Right lobe of liver (tissue), 4 donors: ENCODE results near the genes TCHH, FLG, LCE5A, LCE4A and NPR1.

DNA sequence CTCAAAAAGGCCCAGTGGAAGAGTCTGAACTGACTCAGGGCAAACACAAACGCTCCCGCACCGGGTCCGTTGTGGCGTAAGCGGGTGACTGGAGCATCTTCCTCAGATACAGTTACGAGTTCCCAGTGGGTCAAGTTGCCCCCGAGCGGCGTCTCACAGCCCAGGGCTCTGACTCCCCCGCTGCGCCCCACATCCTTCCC, 321 bp downstream of the TDRKH start:
- PRO-cap, 4 experiments, result no peak in any of the 4 experiments
- RAMPAGE, long total RNA, 2 experiments, result no peak in any of the 2 experiments

DNA sequence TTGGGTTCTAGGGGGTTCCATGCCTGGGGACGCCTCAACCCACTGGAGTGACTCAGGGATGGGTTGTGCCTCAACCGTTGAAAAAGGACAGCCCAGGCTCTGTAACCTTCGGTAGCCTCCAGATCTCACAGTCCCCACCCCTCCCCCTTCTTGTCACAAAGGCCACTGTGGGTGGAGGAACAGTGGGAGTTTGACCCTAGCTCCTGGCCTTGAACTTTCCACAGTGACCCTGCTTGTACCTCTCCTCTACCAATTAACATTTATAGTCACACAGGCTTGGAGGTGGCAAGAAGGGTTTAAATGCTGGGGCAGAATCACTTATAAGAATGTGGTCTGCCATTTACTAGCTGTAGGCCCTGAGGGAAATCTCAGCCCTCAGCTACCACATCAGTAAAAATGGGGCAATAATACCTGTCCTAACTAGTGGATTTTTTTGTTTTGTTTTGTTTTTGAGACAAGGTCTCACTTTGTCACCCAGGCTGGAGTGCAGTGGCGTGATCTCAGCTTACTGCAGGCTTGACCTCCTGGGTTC, 2.8 kb upstream of the RORC start:
- PRO-cap, 4 experiments, result peak in 1 of 4 experiments; most common minus-strand start position 85 of the sequence (in 1)
- RAMPAGE, long total RNA, 2 experiments, result no peak in any of the 2 experiments

DNA sequence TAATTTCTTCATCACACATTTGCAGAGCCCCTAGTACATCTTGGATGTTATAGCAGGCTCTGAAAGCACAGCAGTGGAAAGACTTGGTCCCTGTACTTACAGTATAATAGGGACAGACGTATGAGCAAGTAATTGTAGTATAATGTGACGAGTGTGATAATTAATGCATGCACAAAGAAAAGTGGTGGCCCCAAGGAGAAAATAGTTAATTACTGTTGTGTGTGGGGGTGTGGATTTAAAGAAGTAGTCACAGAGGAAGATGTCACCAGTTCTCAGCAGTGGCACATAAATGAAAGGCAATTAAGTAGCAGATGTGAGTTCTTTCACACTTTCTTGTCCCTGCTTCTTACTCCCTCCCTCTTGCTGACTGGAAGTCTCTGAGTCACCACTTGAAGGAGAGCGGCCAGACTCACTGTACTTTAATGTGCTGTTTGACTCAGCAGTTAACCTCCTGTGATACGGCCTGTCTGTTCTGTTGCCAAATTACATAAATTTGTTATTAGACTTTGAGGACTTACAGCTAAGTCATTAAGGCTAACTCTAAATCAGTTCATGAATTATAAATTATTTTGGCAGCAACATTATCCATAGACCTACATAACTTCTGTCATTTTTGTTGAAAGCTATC, 20.8 kb downstream of the S100A10 start:
- PRO-cap, 4 experiments, result no peak in any of the 4 experiments
- RAMPAGE, long total RNA, 2 experiments, result no peak in any of the 2 experiments

GRCh38 chr1:151976532-151977253, 17.0 kb downstream of the S100A10 start:
- PRO-cap, 4 experiments, result no peak in any of the 4 experiments
- RAMPAGE, long total RNA, 2 experiments, result no peak in any of the 2 experiments

GRCh38 chr1:152115214-152115622, at the start of gene TCHH:
TSS of gene TCHH (minus strand) at chr1:152115444.
- PRO-cap, 4 experiments, result no peak in any of the 4 experiments
- RAMPAGE, long total RNA, 2 experiments, result no peak in any of the 2 experiments

- PRO-cap, 4 experiments, result no peak in any of the 4 experiments
- RAMPAGE, long total RNA, 2 experiments, result no peak in any of the 2 experiments
These were observed at the start of gene FLG for GRCh38 chr1:152325042-152325330. TSS of gene FLG (minus strand) at chr1:152325239.

DNA sequence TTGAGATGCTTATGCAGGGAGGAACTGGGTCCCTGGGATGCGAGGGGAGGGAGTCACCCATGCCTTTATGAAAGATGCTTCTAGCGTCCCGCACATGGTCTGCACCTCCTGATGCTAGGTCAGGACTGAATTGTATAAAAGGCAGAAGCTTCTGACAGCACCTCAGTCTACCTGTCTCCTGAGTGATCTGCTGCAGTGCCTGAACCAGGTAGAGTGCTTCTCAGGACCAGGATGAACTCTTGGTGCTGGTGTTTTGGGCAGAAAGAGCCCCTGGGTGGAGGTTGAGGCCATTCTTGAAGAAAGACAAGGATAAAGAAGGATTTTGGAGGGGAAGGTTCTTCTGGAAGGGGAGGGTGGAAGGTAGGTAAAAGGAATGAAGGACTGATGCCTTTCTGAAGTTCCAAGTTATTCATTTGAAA, at the start of gene LCE5A:
Gene LCE5A (plus strand): TSS at position 165 of the 419 bp plus-strand sequence.
- PRO-cap, 4 experiments, result no peak in any of the 4 experiments
- RAMPAGE, long total RNA, 2 experiments, result no peak in any of the 2 experiments

DNA sequence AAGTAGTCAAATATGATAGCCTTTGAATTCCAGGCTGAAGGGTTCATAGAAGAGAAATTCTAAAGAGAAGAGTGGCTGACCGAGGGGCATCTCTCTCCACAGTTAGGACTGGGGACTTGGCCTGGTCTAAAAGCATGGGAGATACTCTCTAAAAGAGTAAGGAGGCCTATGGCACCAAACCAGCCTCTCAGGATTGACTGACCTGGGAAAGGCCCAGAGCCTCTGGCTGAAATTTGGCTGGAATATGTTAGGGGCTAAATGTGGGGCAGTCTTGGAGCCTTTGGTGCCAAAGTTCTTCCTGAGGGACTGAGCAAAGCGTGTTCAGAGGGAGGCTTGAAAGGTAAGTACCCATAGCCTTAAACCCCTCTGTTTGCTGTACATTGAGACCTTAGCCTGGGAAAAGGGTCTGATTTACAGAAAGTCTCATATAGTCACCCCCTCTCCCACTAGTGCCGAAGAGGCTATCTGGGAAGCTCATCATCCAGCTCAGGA, at the start of gene LCE4A:
Gene LCE4A (plus strand): TSS at position 451 of the 492 bp plus-strand sequence.
- PRO-cap, 4 experiments, result no peak in any of the 4 experiments
- RAMPAGE, long total RNA, 2 experiments, result no peak in any of the 2 experiments

GRCh38 chr1:152718421-152718804, 909 bp upstream of the C1orf68 start:
- PRO-cap, 4 experiments, result no peak in any of the 4 experiments
- RAMPAGE, long total RNA, 2 experiments, result no peak in any of the 2 experiments

DNA sequence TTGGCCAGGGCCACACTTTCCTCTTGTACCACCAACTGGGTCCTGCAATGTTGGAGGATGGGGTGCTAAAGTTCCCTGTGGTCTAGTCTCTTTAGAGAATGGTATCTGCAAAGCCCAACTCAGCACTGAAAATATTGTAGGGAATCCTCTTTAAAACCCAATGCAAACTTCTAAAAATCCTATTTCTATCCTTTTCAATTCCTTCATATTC, 2.0 kb downstream of the C1orf68 start:
- PRO-cap, 4 experiments, result no peak in any of the 4 experiments
- RAMPAGE, long total RNA, 2 experiments, result no peak in any of the 2 experiments

GRCh38 chr1:153119085-153119809, 5.9 kb upstream of the SPRR2F start:
- PRO-cap, 4 experiments, result no peak in any of the 4 experiments
- RAMPAGE, long total RNA, 2 experiments, result no peak in any of the 2 experiments

GRCh38 chr1:153393763-153394424, 3.0 kb upstream of the S100A8 start:
- PRO-cap, 4 experiments, result no peak in any of the 4 experiments
- RAMPAGE, long total RNA, 2 experiments, result no peak in any of the 2 experiments

DNA sequence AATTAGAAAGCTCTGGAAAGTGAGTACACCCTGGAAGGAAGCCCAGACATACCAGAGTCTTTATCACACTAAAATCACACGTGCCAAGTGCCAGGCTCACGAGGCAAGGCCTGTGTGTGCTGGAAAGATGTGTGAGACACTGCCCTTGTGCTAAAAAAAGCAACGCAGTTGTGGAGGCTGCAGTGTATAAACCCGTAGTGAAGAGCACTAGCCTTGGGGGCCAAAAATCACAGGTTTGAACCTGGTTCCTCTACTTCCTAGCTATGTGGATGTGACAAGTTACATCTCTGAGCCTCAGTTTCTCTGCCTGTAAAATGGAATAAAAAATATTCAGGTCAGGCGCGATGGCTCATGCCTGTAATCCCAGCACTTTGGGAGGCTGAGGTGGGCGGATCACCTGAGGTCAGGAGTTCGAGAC, 28.4 kb upstream of the S100A7 start:
- PRO-cap, 4 experiments, result no peak in any of the 4 experiments
- RAMPAGE, long total RNA, 2 experiments, result no peak in any of the 2 experiments

- PRO-cap, 4 experiments, result no peak in any of the 4 experiments
- RAMPAGE, long total RNA, 2 experiments, result no peak in any of the 2 experiments
These were observed 33.2 kb upstream of the S100A7 start for GRCh38 chr1:153493630-153494151.

GRCh38 chr1:153561249-153561850, 4.3 kb downstream of the S100A2 start:
- PRO-cap, 4 experiments, result no peak in any of the 4 experiments
- RAMPAGE, long total RNA, 2 experiments, result no peak in any of the 2 experiments

GRCh38 chr1:153567517-153568296, 2.1 kb upstream of the S100A2 start:
- PRO-cap, 4 experiments, result no peak in any of the 4 experiments
- RAMPAGE, long total RNA, 2 experiments, result no peak in any of the 2 experiments

GRCh38 chr1:153568297-153569090, 2.9 kb upstream of the S100A2 start:
- PRO-cap, 4 experiments, result peak in 2 of 4 experiments; most common plus-strand start chr1:153568818 (in 1); most common minus-strand start chr1:153568643 (in 2)
- RAMPAGE, long total RNA, 2 experiments, result no peak in any of the 2 experiments

- PRO-cap, 4 experiments, result no peak in any of the 4 experiments
- RAMPAGE, long total RNA, 2 experiments, result no peak in any of the 2 experiments
These were observed 2.7 kb downstream of the S100A16 start for GRCh38 chr1:153610075-153610824.

- PRO-cap, 4 experiments, result peak in 4 of 4 experiments; most common minus-strand start chr1:153623237 (in 4)
- RAMPAGE, long total RNA, 2 experiments, result no peak in any of the 2 experiments
These were observed 4.2 kb downstream of the S100A13 start for GRCh38 chr1:153623153-153623474.

DNA sequence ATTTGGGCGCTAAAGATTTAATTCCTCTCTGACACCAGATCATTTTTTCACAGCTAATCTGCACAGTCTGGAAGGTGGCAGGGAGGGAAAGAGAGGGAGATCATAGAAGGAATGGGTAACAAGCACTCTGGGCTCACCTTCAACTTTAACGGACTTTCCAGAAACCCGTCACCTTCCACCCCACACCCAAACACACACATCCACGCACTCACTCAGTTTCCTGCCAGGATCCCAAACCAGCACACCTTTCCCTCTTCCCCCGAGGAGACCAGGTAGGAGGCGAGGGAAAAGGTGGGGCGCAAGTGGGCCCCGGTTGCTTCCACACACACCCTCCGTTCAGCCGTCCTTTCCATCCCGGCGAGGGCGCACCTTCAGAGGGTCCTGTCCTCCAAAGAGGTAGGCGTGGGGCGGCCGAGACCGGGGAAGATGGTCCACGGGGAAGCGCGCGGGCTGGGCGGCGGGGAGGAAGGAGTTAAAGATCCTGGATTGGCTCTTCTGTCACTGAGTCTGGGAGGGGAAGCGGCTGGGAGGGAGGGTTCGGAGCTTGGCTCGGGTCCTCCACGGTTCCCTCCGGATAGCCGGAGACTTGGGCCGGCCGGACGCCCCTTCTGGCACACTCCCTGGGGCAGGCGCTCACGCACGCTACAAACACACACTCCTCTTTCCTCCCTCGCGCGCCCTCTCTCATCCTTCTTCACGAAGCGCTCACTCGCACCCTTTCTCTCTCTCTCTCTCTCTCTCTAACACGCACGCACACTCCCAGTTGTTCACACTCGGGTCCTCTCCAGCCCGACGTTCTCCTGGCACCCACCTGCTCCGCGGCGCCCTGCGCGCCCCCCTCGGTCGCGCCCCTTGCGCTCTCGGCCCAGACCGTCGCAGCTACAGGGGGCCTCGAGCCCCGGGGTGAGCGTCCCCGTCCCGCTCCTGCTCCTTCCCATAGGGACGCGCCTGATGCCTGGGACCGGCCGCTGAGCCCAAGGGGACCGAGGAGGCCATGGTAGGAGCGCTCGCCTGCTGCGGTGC, at the start of gene NPR1:
Gene NPR1 (plus strand): TSS at position 614 of the 1,023 bp plus-strand sequence.
- PRO-cap, 4 experiments, result peak in 3 of 4 experiments; most common plus-strand start position 584 of the sequence (in 2)
- RAMPAGE, long total RNA, 2 experiments, result start-site peak on the plus strand in 1 of 2 experiments, centred at position 630 of the sequence, 19 reads per replicate